Bronchial lymph node (tissue), 1 donor: ENCODE data around the genes IL33 and DMAC1.

DNA sequence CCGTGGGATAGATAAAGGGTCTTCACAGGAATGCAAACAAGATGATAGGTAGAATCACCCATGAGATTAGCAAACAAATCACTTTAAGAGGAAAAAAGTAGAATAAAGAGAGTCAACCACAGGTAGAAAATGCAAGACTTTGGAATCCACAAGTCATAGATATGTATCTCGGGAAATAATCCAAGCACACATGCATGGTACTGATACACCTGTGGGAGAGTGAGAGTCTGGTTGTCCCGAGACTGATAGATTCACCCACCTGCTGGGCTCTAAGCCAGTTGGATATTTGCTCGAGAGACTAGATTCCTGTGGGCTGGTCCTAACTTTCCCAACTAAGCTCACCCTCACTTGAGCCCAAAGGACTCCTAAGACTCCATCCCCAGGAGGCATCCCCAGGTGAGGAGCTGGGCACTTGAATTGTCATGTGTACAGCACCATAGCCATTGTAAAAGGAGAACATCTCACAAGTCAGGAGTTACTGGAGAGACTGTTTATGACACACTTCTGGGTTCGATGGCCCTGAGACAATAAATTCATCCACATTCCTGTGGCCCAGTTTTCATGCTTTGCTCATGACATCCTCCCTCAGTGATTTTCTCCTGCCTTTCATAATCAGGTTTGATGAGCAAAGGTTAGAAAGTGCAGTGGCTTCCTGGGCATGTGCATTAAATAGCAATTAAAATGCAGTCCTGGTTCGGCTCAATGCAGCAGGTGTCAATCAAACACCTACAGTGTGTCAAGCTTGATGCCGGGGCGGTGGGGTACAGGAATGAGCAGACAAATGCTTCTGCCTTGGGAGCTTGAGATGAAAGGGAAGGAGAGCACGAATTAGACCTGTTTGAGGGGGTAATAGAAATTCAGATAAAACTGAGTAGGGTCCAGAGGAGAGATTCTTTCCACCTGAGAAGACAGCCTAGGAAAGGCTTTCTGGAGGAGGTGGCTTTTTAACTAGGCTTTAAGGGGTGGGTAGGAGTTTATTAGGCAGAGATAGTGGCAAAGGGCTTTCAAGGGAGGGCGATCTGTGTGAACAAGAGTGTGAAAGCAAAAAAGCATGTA is 18.2 kb downstream of the SLC1A1 start:
- PRO-cap, result no peak

- PRO-cap, result no peak
Observed at GRCh38 chr9:4582038-4582693, 79.9 kb upstream of the PLPP6 start.

GRCh38 chr9:4606068-4606445 is 56.0 kb upstream of the PLPP6 start:
- PRO-cap, result unidirectional peak, plus-strand start at chr9:4606329

DNA sequence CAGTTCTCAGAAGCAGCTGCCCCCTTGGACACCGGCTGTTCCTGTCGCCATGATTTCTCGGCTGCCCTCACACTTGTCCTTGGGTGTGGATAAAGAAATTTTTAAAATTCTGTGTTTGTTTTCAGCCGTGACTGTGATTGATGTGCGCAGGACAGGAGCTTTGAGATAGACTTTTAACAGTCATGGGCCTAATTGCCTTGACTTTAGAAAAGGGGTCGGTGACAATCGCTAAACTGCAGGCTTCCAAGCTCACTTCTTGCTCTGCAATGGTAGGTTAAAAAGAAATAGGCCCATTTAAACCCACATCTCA is 882 bp downstream of the RCL1 start:
- PRO-cap, result no peak

DNA sequence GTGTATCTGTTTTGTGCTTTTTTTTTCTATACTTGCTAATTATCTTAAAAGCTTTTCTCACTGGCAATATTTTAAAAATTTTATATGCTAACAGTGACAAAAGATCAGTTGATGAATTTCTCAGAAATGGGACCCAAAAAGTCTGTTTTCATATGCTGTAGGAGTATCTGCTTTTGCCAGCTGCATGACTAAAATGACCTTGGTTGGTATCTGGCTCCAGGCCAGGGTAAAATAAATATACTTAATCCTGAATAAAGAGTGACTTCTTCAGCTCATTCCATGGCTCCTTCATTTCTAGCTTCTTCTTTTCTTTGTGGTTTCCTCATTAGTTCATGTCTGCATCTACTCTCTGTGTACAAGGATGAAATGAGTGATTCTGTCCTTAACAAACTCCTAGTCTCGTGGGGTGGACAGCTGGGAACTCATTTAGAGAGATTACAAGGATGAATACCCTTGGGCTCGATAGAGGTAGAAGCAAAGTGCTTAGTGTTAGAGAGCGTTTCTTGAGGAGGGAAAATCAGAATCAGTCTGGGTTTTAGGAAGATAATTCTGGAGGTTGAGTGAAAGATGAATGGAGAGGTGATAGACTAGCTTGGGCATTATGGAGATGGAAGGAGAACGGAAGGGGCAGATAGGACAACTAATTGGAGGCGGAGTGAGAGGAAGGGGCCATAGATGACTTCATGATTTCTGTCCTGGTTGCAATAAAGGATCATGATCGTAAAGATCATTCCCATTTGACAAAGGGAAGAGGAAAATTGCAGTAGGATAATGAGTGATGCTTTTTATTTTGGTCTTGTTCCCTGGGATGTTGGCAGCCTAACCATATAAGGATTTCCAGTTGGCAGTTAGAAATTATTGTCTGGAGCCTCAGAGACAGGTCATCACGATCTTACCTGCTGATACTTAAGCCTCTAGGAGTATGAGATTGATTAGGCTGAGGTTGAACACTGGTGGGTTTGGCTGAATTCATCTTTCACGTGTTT is 36.2 kb downstream of the RCL1 start:
- PRO-cap, result no peak

- PRO-cap, result unidirectional peak, plus-strand start at chr9:5311371
Observed at GRCh38 chr9:5311241-5311440, 6.6 kb upstream of the RLN2 start.

DNA sequence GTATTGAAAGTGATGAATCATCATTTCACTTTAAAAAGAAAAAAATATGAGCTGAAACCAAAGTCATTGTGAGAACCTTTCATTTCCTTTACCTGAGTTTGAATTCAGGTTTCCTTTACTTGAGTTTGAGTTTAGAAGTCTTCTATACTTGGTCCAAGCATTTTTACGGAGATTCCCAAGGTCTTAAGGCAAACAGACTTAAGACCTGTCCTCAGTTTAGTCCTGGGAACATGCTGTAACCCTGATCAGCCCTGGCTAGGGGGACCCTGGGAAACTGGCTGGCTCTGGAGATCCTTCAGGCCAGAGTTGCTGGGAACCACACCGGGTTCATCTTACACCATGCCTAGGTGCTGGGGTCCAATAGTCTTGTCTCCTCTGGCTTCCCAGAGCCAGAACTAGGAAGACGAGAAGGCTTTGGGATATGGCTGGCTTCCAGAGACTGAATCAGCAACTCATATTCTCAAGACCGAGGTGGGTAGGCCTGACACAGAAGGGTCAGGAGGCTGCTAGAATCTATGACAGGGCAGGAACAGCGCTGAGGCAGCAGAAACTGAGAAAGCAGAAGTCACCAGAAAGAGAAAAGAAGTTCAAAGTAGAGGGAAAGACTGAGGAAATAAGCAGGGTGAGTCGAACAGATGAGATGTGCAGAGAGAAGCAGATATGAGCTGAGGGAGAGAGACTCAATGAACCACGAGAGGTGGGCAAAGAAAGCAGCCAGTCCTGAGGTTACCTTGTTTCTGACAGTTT is 16.3 kb upstream of the PDCD1LG2 start:
- PRO-cap, result unidirectional peak, minus-strand start at position 446 of the sequence

GRCh38 chr9:5600423-5600911 is 28.4 kb upstream of the RIC1 start:
- PRO-cap, result no peak

- PRO-cap, result no peak
Observed at GRCh38 chr9:5780609-5781346, 52.1 kb downstream of the ERMP1 start.

DNA sequence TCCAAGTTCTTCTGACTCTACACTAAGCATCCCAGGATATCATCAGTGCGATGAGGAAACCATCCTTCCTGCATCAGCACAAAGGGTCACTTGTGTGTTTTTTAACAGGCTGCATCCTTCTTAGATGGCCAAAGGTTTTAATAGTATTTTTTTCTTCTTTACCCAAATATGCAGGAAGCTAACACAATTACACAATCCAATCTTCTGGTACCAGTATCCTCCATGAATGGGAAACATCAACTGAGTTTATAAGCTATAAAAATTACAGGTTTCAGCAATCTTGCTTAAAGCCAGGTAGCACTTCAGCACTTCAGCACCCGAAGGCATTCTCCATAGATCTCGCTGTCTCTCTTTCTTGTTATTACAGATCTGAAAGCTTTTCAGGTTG is 8.1 kb downstream of the MLANA start:
- PRO-cap, result no peak

- PRO-cap, result unidirectional peak, plus-strand start at chr9:6007483; unidirectional peak, plus-strand start at chr9:6007519; unidirectional peak, minus-strand start at chr9:6007924
Observed at GRCh38 chr9:6007199-6008179, 793 bp downstream of the KIAA2026 start.

- PRO-cap, result no peak
Observed at GRCh38 chr9:6012802-6013567, 2.4 kb downstream of the RANBP6 start.

- PRO-cap, result bidirectional peak, plus-strand start at chr9:6215809, minus-strand start at chr9:6215675
Observed at GRCh38 chr9:6215505-6215939, at the start of gene IL33. Gene IL33, plus strand, starts transcription at chr9:6215807.

GRCh38 chr9:6750268-6750601 is 7.5 kb upstream of the KDM4C start:
- PRO-cap, result no peak

DNA sequence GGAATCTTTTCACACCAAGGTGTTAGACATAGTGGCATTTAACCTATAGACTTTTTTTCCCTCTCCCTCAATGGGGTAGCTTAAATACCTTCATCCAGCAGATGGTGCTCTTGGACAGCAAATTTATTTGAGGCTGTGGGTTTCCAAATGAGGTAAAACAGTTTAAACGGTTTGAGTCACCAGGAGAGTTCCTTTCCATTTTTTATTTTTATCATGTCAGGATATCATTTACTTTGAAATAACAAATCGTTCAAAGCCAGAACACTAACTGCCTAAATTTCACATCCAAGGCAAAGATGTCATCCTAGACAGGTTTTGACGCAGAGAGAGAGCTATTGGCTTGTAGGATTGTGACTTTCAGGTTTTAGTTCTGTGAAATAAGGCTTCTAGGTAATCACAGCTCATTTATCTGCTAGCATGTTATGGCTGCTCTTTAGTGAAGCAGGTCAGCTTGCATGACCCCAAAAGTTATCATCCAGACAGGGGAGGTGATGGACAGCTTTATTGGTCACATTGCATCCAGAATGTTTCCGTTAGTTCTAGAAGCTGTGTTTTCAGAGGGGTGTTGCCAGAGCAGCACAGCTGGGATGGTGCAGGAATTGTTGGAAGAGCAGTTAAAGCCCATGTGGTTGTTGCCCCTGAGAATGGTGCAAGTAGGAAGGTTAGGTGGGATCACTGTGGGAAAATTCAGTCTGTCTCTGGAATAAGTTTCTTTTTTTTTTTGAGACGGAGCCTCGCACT is 69.8 kb downstream of the KDM4C start:
- PRO-cap, result no peak

DNA sequence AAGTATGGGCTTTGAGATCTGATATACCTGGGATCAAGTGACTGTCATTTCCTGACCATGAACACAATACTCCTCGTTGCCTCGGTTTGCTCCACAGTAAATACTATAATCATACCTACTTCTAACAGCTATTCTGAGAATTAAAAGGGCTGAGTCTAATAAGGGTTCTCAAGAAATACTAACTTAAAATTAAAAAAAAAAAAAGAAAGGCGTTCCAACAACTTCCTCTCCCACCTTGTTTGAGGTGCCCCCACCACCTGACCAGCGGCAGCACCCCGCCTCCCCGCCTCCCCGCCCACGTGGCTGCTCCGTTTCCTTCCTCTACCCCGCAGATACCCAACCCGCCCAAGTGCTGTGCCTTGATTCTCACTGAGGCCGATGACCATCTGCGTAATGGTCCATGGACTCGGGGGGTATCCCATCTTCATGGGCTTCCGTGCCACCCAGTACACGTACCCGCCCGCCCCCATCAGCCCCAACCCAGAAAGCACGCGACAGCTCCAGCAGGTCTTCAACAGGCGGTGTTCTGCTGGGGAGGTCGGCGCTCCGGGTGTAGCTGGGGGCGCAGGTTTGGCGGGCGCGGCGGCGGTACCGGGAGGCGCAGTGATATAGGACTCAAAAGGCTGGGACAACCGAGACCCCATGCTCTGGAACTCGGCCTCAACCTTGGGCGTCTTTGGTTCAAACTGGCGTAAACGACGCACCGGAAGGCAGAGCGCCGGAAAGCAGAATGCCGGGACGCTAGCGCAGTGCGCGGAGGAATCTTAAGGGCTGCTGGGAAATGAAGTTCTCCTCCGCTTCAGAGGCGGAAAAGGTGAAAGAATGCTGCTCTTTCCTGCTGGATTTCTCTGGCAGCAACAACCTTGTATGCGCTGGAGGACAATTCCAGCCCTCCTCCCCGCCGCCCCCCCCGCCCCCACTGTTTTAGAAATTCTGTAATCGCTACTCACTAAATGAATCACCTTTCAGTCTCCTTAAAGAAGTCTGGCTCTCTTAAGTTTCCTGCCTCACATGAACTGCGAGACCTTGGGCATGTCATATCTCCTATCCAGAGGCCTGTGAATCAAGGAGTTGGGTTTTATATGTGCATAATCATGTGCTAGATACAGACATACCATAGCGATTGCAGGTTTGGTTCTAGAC is at the start of gene DMAC1:
TSS of gene DMAC1 (minus strand) at position 688 of the 1,143 bp plus-strand sequence.
- PRO-cap, result bidirectional peak, plus-strand start at position 362 of the sequence, minus-strand start at position 263 of the sequence; bidirectional peak, plus-strand start at position 802 of the sequence, minus-strand start at position 678 of the sequence

DNA sequence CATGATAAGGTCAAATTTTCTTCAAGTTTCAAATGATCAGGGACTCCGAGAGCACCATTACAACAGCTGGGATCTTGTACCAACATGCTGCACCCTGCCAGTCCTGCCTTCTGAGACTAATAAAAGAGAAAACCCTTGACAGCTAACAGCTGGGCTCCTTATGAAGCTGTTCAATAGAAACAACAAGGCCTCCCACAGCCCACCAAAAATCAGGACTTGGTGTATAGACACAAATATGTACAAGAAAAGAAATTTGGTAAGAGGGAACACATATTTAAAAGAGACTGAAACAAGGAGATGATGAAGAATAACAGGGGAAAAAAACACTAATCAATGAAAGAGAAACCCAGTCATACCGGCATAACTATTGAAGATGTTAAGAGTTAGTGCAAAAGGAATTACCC is 985.4 kb upstream of the DMAC1 start:
- PRO-cap, result no peak

DNA sequence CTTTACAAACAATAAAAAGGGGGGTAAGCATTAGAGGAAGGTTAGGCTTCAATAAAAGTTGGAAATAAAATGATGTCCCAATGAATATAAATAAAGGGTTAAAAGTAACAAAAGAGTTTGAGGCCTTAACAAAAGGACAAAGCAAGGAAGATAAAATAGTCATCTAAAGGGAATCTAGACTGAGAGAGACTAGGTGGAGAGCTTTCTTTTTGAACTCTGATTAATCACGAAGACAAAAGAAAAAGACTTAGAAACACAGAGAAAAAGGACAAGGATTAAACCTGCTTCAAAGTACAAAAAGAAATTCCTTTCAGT is 813.2 kb downstream of the PTPRD start:
- PRO-cap, result no peak

DNA sequence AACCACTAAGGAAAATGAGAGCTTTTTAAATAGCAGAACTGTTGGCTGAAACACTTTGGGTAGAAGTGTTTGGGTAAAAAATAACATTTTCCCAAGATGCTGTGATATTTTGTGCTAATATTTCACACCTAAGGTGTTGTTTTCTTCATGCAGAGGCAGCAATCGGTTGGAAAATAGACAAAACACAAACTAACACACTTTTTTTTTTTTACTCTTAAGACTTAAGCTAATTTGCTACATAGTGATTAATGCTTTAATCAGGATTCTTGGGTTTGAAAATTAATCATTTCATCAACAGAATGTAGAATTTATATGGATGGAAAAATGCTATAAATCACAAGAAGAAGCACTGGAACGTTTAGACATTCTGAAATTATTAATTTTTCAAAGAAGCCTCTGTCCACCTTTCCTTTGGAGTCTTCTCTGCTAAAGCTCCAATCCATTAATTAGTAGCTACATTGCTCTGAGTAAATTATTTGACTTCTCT is 70.8 kb upstream of the TYRP1 start:
- PRO-cap, result no peak

- PRO-cap, result no peak
Observed at GRCh38 chr9:12784944-12785950, 10.4 kb downstream of the LURAP1L start.